H9 (cell line): Measurements from ENCODE around the gene FBXO36.

GRCh38 chr2:226725579-226725810 is 74.1 kb downstream of the IRS1 start:
- PRO-cap: no peak

- PRO-cap: no peak
Measured at GRCh38 chr2:226758716-226759311, 40.8 kb downstream of the IRS1 start.

DNA sequence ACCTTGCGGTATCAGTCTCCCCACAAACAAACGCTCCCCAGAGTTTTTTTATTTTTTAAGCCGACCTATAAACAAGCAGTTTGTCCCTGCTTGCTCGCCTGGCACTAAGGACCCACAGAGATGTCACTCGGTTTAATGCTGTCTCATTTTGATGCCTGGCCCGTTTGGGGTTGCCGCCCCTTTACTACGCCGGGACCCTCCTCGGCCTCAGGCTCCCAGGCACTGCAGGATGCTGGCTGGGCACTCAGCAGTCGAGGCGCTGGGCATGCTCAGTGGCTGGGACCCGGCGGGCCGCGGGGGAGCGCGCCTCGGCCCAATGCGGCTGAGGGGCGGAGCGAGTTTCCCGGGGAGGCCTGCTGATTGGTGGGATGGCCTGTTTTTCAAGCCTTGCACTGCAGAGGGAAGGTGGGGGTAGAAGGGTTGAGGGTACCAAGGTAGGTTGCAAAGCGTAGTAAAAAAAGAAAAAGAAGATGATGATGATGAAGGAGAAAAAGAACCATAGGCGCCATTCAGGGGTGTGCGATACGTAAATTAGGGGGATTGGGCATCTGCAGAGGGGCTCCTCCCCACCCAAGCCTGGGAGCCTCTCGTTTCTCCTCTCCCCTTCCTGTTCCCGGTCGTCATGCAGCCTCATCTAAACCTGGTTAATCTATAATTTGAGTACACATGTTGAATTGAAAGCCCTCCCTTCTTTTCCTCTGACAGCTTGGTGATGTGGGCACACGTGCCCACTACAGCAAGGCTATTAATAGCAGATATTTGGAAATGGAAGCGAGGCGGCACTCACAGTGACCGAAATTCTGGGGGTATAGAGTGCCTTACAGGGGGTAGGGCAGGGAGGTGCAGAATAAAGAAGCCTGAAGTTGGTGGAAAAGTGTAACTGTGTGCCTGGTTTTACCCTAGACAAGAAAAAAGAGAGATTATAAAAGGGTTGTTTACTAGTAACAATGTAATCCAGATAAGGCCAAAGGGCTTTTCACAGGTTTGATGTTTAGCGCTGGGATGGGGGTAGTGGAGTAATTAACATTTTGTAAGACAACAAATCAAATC is 1.6 kb upstream of the IRS1 start:
- PRO-cap: bidirectional peak, plus-strand start at position 462 of the sequence, minus-strand start at position 224 of the sequence

DNA sequence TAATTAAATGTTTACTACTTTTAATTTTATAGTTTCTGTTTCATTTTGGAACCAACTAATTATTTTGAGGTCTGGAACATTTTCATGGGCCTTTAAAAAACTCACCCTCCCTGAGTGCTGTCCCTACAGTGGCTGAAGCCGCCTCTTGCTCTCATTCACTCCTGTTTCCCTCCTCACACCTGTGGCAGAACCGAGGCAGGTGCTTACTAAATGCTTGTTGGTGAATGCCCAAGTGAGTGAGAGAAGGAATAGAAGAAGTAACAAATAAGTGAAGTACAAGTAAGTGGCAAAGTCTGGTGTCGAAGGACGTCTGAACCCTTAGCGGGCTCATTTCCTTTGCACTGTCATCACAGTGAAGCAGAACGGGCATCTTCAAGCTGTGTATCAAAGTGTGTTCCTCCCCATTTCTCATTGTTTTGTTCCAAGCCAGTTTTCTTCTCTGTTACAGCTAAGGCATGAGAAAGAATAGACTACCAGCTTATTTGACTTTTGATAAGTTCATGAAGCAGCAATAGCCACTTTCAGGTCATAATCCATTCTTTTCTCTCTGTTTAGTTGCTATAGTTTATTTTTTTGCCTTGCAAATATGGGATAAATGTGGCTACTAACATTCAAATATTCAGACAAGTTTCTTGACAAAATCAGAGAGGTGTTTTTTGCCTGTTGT is 135.3 kb downstream of the RHBDD1 start:
- PRO-cap: no peak

- PRO-cap: no peak
Measured at GRCh38 chr2:227406037-227406351, 18.2 kb upstream of the SCYGR1 start.

DNA sequence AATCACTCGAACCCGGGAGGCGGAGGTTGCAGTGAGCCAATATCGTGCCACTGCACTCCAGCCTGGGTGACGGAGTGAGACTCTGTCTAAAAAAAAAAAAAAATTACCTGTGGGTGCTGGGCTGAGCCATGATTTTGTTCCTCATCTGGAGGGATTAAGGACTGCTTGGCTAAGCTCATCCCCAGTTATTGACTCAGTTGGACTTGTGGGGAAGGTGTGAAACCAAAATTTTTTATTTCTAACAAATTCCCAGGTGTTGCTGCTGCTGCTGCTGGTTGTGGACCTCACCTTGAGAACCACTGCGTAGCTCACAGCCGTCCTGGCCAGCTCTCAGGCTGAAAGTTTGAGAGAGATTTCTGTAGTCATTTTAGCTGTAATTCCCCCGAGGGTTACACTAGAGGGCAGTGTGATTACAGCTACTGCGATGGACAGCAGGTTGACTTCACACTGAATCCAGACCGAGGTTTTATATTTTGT is 8.5 kb upstream of the SCYGR5 start:
- PRO-cap: no peak

- PRO-cap: no peak
Measured at GRCh38 chr2:228378660-228379054, 197.2 kb upstream of the SPHKAP start.

DNA sequence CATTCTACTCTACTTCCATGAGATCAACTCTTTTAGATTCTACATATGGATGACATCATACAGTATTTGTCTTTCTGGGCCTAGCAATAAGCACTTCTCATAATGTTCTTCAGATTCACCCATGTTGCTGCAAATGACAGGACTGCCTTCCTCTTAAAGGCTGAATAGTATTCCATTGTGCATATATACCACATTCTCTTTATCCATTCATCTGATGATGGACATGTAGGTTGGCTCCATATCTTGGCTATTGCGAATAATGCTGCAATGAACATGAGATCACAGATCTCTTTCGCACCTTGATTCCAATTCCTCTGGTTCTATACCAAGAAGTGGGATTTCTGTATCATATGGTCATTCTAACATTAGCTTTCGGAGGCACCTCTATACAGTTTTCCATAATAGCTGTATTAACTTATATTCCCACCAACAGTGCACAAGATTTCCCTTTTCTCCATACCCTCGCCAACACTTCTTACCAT is 210.7 kb downstream of the PID1 start:
- PRO-cap: no peak

GRCh38 chr2:229075699-229076529 is 195.2 kb downstream of the PID1 start:
- PRO-cap: no peak

DNA sequence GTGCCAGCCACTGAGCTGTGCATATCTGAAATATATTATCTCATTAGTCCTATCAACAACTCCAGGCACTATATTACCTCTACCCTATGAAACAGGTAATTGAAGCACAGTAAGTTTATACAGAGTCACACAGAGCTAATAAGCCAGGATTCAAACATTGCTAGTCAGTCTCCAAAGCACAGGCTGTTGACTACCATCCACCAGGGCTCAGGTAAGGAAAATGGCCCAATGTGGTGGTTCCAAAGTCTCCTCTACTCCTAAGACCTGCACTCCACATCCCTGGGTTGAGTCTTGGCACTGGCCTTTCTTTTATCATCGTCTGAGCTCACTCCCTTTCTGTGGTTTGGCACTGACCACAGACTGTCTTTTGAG is 11.8 kb upstream of the PID1 start:
- PRO-cap: no peak

DNA sequence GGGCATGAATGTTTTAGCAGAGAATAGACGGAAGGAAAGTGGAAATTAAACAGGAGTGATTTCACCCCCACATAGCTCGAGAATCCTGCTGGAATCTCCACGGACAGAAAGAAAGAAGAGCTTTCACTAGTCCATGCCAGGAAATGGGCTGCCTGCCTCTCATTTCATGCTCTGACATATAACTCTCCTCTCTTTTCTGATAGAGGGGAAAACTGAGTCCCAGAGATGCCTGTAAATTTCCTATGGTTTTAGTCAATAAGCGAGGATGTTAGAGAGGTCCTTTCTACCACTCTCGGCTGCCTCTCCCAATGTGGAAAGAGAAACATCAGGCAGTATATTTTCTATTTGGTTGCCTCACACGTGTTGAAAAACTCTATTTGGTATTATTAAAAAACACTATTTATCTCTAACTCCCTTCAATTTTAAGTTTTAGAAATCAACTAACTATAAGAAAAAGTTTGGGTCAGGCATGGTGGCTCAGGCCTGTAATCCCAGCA is 173.1 kb upstream of the PID1 start:
- PRO-cap: no peak

DNA sequence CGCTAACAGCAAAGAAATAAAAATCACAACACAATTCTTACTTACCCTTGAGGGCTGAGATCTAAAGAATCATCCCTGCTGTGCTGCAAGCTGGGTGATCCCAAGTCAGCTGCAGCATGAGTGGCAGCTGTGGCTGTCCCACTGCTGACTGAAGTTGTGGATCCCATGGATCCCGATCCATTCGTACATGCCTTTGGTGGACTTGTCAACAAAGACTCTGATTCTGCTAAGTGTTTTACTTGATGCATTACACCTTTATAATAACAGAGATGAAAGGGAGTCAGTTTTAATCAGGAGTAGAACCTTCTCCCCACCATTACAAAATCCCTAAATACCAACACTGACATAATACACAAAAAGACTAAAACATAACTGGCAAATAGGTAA is 87.8 kb upstream of the DNER start:
- PRO-cap: no peak

DNA sequence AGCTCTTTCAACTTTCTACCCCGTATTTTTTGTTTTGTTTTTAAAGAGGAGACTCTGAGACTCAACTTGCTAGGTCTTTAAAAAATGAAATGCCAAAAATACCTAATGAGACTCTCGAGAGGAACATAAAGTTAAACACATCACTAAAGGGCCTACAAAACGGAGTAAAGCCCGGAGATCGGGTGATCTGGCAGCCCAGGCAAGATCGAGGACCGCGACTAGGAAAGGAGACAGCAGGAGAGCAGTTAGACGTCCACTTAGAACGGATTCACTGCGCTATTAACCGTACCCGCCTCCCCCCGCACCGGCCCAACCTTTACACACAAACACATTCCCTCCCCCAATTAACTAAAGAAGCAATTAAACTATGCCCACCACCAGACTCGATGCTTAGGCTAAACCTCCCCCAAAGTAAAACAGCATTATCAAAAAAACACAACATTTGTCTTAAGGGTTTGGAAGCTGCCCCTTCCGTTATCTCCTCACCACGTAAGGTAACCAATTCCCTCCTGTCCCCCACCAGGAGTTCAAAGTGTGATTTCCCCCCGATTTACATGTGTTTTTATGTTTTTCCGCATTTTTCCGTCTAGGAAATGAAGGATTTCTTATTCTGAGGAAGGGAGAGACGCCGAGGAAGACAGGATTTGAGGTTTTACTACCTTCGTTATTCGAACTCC is 1.5 kb downstream of the TRIP12 start:
- PRO-cap: no peak

DNA sequence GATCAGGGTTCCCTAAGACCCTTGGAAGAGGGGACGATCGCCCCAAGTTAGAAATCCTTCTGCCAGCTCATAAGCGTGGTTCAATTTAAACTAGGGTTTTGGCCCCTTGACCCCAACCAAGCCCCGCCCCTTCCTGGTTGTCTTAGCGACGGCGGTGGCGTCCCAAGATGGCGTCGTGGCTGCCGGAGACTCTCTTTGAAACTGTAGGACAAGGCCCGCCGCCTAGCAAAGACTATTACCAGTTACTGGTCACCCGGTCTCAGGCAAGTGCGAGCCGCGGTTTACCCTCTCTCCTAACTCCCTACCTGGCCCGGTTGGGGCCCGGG is at the start of gene FBXO36:
Gene FBXO36 (plus strand): TSS at position 157 of the 326 bp plus-strand sequence.
- PRO-cap: bidirectional peak, plus-strand start at position 238 of the sequence, minus-strand start at position 82 of the sequence

GRCh38 chr2:230067695-230068424 is 864 bp downstream of the SLC16A14 start:
- PRO-cap: no peak

DNA sequence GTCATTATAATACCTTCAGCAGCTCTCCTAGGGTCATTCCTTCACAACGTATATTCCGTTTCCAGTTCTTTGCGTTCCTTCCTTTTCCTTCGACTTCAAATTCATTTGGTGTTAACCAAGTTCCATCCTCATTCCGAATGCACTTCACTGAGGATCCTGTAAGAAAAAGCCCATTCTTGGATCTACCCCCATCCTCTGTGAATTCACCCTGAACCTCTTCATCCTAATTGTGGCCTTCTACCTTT is 42.3 kb downstream of the SP110 start:
- PRO-cap: no peak

DNA sequence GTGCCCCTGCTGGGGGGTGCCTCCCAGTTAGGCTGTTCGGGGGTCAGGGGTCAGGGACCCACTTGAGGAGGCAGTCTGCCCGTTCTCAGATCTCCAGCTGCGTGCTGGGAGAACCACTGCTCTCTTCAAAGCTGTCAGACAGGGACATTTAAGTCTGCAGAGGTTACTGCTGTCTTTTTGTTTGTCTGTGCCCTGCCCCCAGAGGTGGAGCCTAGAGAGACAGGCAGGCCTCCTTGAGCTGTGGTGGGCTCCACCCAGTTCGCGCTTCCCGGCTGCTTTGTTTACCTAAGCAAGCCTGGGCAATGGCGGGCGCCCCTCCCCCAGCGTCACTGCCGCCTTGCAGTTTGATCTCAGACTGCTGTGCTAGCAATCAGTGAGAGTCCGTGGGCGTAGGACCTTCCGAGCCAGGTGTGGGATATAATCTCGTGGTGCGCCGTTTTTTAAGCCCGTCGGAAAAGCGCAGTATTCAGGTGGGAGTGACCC is 14.8 kb downstream of the SP140L start:
- PRO-cap: unidirectional peak, plus-strand start at position 288 of the sequence; unidirectional peak, plus-strand start at position 329 of the sequence

GRCh38 chr2:230342249-230342802 is 15.3 kb downstream of the SP140L start:
- PRO-cap: unidirectional peak, minus-strand start at chr2:230342521

DNA sequence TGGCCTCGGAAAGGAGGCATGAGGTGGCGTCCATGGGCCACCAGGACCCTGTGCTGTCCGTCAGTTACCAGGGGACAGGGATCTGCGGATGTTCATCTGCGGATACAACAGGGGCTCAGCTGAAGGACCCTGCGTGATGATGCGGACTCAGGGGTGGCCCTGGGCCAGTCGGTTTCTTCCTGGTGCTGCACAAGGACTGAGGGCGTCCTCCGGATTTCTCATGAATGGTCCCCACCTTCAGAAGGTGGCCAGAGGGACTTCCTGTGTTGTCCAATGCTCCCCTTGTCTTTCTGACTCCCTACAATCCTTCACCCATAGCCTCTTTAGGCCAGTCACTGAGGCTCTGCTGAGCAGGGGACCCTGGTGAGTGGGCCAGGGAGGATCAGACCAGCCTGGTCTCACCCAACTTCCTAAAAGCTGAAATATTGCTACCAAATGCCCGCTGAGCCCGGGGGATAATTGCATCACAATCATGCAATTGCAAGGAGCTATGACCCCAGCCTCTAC is 3.8 kb upstream of the SP100 start:
- PRO-cap: no peak

DNA sequence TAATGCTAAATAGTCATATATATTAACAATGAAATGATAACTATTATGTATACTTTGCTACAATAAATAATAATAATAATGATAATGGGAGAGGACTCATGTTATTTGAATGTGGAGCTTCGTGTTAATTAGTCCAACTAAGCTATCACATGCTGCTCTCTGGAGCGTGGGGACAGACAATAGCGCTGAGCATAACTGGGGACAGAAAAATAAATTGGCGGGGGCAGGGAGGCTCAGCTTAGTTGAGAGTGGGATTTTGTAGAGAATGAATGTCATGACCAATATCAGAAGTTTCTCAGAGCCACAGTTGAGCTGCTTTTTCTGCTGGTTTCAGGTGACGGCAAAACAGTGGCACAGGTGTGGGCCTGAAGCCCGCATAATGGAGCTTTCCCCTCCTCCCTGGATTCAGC is 111.2 kb upstream of the CAB39 start:
- PRO-cap: no peak